Calu3 (cell line): ENCODE data around the gene H2AZ1.

- PRO-cap: no peak
These were observed 533 bp downstream of the UNC5C start for GRCh38 chr4:95548275-95548604.

GRCh38 chr4:95622988-95623359, 74.2 kb upstream of the UNC5C start:
- PRO-cap: no peak

- PRO-cap: no peak
These were observed 114.1 kb downstream of the PDHA2 start for GRCh38 chr4:95954029-95954454.

- PRO-cap: no peak
These were observed 1.8 kb upstream of the RAP1GDS1 start for GRCh38 chr4:98259464-98259798.

DNA sequence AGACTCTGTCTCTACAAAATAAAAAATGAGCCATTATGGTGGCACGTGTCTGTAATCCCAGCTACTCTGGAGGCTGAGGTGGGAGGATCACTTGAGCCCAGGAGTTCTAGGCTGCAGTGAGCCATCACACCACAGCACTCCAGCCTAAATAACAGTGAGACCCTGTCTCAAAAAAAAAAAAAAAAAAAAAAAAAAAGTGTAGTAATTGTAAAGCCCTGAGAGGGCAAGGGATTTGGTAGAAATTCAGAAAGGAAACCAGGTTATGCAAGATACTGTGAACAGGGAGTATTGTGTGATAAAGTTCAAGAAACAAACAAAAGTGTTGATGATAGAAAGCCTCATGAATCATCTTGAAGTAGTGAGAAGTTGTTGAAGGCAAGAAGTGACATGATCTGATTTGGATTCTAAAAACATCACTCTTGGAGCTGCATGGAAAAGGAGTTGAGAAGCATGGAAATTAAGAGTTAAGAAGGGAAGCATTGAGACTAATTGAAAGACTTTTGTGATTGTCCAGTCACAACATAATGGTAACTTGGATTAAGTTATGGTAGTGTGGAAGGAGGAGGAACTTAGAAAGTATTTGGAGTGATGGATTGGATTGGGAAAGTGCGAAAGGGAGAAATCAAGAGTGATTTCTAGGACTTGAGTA, 102.2 kb downstream of the RAP1GDS1 start:
- PRO-cap: no peak

- PRO-cap: no peak
These were observed 93.5 kb downstream of the TSPAN5 start for GRCh38 chr4:98564692-98565540.

- PRO-cap: no peak
These were observed 55.9 kb downstream of the TSPAN5 start for GRCh38 chr4:98602517-98602954.

GRCh38 chr4:99139533-99140141, 4.5 kb downstream of the ADH4 start:
- PRO-cap: no peak

- PRO-cap: no peak
These were observed 5.1 kb downstream of the ADH1B start for GRCh38 chr4:99315805-99316727.

GRCh38 chr4:99342819-99343182, 9.7 kb downstream of the ADH1C start:
- PRO-cap: no peak

- PRO-cap: unidirectional peak, minus-strand start at chr4:99405037
These were observed 30.5 kb downstream of the ADH7 start for GRCh38 chr4:99404362-99405238.

- PRO-cap: no peak
These were observed 29.8 kb downstream of the ADH7 start for GRCh38 chr4:99405445-99405686.

DNA sequence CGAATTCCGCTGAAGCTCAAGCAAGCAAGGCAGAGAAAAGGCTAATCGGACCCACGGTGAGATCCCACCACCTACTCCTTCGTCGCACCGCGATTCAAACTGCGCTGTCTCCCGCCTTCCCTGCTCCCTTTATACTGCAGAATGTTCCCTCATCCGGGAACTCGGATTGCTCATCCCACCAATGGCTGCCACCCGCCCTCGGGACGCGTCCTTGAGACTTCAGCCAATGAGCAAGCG, at the start of gene H2AZ1:
Gene H2AZ1 (minus strand): TSS at position 103 of the 237 bp plus-strand sequence.
- PRO-cap: bidirectional peak, plus-strand start outside the sequence, minus-strand start at position 101 of the sequence

- PRO-cap: no peak
These were observed 72.0 kb upstream of the H2AZ1 start for GRCh38 chr4:100022077-100022416.

DNA sequence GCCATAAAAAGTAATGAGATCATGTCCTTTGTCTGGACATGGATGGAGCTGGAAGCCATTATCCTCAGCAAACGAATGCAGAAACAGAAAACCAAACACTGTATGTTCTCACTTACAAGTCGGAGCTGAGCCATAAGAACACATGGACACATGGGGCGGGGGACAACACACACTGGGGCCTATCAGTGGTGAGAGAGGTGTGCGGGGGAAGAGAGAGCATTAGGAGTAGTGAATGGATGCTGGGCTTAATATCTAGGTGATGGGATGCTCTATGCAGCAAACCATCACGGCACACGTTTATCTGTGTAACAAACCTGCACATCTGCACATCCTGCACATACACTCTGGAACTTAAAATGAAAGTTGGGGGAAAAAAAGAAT, 81.2 kb downstream of the EMCN start:
- PRO-cap: no peak

DNA sequence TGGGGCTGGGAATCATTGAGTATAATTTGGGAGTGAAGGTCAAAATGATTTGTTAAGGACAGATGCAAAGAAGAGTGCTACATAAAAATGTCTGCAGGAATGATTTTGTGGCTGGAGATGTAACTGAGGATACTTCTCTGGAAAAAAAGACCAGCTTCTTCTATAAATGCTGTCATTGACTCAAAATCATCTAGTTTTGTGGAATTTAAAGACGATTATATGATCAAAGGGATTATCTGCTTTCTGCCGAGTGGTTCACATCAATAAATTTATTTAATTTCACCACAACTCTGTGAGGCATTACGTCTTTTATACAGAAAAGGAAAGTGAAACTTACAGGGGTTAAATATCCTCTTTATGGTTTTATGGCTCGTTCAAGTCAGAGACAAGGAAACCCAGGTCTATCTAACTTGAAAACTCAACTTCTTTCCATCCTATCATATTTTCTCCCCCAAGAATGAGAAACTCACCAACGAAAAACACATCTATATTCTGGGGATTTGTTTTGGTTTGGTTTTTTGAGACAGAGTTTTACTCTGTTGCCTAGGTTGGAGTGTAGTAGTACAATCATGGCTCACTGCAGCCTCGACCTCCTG, 377.7 kb upstream of the EMCN start:
- PRO-cap: unidirectional peak, plus-strand start at position 349 of the sequence

DNA sequence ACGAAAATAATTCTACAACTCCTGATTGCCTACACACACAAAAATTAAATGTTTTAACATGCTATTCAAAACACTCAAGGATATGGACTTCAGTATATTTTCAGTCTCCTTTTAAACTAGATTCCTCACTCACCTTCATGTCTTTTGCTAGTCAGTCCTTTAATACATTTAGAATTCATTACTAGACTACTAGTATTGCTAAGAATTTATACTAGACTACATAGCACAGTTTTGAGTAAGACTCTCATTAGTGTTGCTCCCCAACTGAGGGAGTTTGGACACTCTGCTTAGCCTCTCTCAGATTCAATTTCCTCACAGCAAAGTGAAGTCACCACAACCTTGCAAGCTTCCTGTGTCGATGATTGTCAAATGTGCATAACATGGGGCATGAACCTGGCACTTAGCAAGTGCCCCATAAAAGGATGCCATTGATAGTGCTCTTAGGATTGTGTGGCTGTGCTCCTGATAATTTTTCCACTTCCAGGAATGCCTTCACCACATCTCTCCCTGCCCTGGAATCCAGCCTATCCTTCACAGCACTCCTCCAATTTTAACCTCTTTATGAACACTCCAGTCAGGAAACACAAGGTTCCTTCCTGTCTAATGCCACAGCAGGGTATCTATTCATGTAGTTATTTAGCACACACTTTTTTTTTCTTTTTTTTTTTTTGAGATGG, 309.5 kb downstream of the PPP3CA start:
- PRO-cap: no peak

GRCh38 chr4:101125329-101125689, 222.0 kb downstream of the PPP3CA start:
- PRO-cap: no peak

DNA sequence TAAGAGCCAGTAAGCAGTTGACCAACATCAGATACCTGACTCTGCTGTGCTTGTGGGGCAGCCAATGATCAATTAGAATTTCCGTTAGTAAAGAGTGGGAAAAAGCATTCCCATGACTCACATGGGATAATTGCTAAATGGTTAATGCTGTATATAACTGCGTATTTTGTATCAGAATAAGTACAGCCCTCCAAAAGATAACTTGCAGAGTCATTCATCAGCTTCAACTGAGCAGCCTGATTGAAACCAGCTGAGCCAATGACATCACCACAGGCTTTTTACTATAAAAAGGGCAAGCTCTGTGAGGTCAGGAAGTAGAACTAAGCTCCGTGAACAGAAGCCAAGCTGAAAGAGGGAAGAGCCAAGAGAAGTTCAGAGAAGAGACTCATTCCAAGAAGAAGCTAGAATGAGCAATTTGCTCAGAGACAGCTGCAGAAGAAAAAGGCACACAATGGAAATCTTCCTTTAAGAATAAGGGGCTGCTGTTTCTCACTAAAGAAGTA, 67.9 kb downstream of the PPP3CA start:
- PRO-cap: no peak

- PRO-cap: no peak
These were observed 18.9 kb downstream of the PPP3CA start for GRCh38 chr4:101328325-101328976.